Measurements from ENCODE around the genes DOC2B and NXN.

- PRO-cap, 2 experiments: peak in 2 of 2 experiments; most common plus-strand start chr17:181731 (in 1); most common minus-strand start chr17:181650 (in 2)
Measured at GRCh38 chr17:181444-182094, at the start of gene DOC2B. Gene DOC2B, minus strand, starts transcription at chr17:181650.

DNA sequence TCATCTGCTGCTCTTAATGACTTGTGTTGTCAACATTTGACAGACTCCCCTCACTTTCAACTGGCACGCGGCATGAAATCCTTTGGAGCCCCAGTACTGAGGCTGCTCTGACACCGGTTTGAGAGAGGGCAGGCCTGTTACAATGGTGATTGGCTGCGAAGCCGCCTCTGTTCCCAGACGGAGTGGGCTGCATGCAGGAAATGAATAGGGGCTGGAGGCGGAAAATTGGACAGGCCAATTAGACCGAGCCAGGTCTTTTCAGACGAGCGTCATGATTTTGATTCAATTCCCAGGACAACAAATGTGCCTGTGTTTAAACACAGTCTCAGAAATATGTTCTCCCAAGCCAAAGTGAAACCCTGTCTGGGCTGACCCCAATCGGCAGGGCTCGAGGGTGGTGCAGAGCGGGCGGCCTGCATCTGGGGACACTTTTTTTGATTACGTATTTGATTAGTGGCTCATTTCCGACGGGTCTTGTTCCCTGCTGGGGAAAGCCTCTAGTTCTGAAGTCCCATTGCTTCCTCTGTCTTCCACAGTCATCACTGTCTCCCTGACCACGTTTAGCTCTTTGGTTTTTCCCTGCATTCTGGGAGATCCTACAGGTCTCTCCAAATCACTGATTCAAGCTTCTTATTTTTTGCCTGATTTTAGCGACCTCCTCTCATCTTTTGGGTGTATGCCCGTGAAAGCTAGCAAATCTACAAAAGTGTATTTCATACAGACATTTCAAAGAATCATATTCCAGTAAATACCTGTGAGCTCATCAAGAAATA lies 85.2 kb downstream of the RPH3AL start:
- PRO-cap, 2 experiments: peak in 1 of 2 experiments; most common plus-strand start position 477 of the sequence (in 1); most common minus-strand start position 120 of the sequence (in 1)

GRCh38 chr17:279610-280483 lies 72.8 kb downstream of the RPH3AL start:
- PRO-cap, 2 experiments: peak in 1 of 2 experiments; most common plus-strand start chr17:280133 (in 1)

DNA sequence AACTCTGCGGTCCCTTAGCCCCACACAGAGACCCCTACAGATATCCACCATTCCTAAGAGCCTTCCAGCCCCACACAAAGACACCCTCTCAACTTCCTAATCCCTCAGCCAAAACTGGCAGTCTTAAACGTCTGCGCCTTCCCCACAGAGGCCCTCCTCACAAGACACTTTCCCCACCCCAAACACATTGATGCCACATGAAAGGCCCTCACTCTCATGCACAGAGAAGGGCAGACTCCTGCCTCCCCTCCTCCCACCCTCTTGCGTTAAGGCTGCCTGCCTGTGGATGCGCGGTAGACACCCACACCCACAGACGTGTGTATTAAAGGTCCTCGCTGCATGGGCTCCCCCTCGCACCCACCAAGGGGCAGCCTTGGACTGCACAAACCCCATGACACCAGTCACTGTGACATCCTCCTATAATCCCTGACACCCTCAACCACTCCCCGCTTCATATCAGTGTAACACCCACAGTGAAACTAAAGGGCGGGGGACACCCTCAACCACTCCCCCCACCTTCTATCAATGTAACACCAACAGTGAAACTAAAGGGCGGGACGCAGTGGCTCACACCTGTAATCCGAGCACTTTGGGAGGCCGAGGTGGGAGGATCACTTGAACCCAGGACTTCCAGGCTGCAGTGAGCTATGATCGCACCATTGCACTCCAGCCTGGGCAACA lies 851 bp downstream of the C17orf97 start:
- PRO-cap, 2 experiments: no peak in any of the 2 experiments

DNA sequence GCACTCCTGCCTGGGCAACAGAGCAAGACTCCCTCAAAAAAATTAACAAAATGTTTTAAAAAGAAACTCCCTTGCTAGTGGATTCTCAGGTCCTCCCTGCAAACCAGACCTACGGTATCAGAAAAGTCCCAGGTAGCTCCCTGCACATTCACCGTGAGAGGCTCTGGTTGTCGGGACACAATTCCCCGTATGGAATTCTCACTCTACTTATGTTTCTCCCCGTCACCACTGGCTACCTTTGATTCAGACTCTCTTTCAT lies 13.0 kb downstream of the C17orf97 start:
- PRO-cap, 2 experiments: no peak in any of the 2 experiments

- PRO-cap, 2 experiments: no peak in any of the 2 experiments
Measured at GRCh38 chr17:521462-521846, 111.3 kb downstream of the C17orf97 start.

GRCh38 chr17:545115-545801 lies 135.1 kb downstream of the C17orf97 start:
- PRO-cap, 2 experiments: no peak in any of the 2 experiments

DNA sequence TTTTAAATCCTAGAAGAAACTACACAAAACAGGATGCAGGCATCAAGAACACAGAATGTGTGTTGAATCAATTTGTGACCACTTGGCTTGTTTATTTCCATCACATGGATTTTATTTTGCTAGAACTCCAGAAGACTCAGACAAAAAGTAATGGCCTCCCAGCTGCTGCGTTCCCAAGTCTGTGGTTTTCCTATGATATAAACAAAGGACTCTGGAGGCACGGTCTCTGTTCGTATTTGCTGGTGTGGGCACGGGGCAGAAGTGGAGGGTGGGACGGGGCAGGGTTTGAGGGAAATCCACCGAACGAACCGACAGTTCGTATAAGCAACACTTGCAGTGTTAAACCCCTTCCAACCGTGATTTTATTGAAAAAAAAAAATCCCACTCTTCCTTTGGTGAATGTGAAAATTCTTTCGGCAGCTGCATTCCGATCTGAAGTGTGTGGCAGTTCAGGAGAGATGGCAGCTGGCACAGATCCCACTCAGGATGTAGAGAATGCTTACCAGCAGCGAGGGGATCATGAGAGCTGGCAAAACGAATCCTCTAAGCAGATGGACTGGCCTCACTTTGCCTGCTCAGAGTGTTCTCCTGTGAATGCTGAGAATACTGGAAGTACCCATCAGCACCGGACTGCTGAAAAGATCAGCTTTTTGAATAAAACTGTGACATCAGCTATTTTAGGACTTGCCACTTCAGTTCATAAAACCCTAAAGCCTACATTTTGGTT lies 139.3 kb downstream of the C17orf97 start:
- PRO-cap, 2 experiments: no peak in any of the 2 experiments

- PRO-cap, 2 experiments: no peak in any of the 2 experiments
Measured at GRCh38 chr17:596122-596758, 118.4 kb downstream of the VPS53 start.

GRCh38 chr17:606812-607132 lies 107.9 kb downstream of the VPS53 start:
- PRO-cap, 2 experiments: no peak in any of the 2 experiments

- PRO-cap, 2 experiments: no peak in any of the 2 experiments
Measured at GRCh38 chr17:637400-638323, 77.0 kb downstream of the VPS53 start.

- PRO-cap, 2 experiments: no peak in any of the 2 experiments
Measured at GRCh38 chr17:741917-742658, 9.7 kb downstream of the TLCD3A start.

- PRO-cap, 2 experiments: no peak in any of the 2 experiments
Measured at GRCh38 chr17:803111-804205, 21.3 kb downstream of the MRM3 start.

DNA sequence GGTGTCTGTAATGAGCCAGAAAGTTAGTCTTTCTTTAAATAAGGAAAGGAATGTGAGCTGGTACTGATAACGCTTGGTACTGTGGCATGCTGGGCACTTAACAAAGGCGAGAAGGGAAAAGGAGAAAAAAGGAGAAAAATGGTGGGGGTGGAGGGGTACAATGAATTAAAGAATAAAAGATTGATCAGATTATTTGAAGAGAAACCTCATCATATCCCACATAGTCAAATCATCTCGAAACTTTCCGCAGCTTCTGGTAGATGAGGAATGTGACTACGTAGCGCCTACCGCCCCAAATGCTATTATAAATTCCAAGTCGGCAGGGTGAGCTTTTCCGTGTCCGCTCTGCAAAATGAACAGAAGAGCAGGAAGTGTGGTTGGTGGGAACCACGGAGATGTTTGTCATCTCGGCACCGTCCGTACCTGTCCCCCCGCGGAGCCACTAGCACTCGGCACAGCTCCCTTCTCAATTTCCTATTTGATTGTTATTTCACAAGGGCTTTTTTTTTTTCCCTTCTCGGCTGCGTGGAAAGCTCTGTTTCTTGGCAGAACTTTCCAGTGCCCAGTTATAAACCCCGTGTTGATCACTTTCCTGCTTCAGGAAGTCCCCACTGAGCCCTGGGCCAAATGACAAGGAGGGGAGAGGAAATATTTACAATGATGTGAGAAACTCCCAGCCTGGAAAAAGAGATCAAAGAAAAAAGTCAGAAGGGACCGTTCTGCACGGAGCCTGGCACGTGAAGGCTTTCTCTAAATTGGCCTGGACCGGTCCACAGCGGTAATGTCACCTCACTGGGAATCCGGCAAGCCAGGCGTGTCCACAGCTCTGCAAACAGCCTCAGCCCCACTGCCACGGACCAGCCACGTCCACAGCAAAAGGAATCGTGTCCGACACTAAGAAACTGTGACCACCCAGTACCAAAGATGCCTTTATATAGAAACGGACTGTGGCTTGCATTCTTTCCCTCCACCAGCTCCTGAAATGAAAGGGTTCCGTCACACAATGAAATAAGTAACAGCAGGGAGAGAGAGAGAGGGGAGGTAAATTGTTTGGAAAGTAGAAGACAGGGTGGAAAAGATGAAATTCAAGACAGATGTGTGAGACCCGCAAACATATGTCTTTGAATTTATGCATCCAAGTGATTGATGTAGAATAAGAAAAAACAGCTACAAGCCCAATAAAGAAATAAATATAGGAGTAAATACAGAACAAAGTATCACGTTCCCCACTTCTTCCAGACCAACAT lies 65.0 kb downstream of the MRM3 start:
- PRO-cap, 2 experiments: peak in 1 of 2 experiments; most common plus-strand start position 302 of the sequence (in 1)

GRCh38 chr17:850418-851201 lies 68.5 kb downstream of the MRM3 start:
- PRO-cap, 2 experiments: no peak in any of the 2 experiments

DNA sequence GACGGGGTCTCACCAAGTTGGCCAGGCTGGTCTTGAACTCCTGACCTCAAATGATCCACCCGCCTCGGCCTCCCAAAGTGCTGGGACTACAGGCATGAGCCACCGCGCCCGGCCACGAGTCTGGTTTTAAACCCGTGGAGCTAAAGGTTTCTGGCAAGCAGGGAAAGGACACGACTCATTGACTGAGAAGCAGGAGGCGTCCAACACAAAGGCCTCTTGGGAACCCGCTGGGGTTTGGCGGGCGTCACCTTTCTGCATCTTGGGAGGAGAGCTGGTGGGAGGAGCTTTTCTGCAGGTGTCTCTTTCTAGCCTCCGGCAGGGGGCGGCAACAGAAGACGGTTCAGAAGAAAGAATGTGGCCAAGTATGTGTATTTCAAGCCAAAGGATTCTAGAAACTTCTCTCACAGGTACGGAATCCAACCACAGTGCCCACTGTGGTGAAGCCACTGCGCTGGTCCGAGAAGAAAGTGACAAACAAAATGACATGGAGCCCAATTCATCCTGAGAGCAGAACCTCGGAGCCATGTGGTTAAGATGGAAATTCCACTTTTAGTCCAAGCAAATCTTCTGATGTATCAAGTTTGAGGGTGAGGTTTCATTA lies 97.4 kb downstream of the MRM3 start:
- PRO-cap, 2 experiments: peak in 1 of 2 experiments; most common minus-strand start position 184 of the sequence (in 1)

- PRO-cap, 2 experiments: peak in 2 of 2 experiments; most common plus-strand start chr17:880333 (in 2); most common minus-strand start chr17:880194 (in 1)
Measured at GRCh38 chr17:880074-881346, 98.4 kb downstream of the MRM3 start.

DNA sequence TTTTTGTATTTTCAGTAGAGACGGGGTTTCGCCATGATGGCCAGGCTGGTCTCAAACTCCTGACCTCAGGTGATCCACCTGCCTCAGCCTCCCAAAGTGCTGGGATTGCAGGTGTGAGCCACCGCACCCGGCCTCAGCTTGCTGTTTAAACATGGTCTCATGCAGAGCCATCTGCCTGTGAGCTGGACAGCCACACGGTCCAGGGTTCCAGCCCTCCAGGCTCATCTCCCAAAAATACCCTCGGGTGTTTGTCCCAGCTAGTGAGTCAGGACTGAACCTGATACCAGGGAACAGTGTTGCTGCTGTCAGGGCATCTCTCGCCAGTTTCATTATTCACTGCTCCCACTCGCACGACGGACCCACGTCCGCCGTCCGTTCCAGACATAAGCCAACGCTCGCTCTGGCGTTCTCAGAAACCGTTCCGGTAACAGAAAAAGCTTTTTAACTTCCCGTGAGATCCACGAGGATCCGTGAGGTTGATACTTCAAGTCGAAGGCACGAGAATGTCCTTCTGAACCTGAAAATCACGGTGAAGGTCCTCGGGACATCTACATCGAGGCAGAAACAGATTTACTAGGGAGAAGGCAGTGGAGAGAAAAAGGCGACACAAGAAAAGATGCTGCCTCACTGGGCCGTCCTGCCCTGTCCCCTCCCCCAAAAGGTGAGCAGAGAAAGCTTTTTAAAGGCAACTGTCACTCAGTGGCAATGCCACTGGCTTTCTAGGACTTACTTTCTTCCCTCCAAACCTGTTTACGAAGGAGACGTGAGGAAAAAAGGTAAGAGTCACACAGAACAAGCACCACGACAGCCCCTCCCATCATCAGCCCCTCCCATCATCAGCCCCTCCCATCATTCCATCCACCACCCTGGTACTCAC lies 77.5 kb downstream of the NXN start:
- PRO-cap, 2 experiments: no peak in any of the 2 experiments

DNA sequence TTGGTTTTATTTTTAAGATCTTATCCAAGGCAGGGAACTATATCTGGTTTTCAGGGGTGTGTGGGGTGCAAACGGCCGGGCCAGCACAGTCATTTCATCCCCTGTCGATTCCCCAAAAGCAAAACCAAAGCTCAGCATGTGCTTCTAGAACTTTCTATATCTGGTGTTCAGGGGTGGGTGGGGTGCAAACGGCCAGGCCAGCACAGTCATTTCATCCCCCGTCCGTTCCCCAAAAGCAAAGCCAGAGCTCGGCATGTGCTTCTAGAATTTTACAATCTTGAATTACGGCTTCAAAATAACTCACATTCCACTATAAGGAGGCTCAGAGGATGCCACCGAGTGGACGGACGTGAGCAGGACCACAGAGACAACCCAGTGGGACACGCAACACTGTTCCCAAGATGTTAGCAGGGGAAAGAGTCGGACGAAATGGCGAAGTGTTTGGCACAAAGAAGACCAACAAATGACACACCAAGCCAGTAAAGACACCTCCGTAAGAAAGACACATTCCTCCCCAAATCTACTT lies 29.1 kb downstream of the NXN start:
- PRO-cap, 2 experiments: no peak in any of the 2 experiments

GRCh38 chr17:979143-980540 lies at the start of gene NXN:
Gene NXN, minus strand, starts transcription at chr17:979776.
- PRO-cap, 2 experiments: peak in 2 of 2 experiments; most common plus-strand start chr17:979969 (in 2); most common minus-strand start chr17:979764 (in 1)

Data from heart right ventricle (tissue), 2 donors.